Measurements from ENCODE around the genes LDLRAD1 and FAM151A.

GRCh38 chr1:53740650-53741128 lies 1.7 kb upstream of the GLIS1 start:
- PRO-cap: no peak
- RAMPAGE, long total RNA, 3 experiments: no peak in any of the 3 experiments

DNA sequence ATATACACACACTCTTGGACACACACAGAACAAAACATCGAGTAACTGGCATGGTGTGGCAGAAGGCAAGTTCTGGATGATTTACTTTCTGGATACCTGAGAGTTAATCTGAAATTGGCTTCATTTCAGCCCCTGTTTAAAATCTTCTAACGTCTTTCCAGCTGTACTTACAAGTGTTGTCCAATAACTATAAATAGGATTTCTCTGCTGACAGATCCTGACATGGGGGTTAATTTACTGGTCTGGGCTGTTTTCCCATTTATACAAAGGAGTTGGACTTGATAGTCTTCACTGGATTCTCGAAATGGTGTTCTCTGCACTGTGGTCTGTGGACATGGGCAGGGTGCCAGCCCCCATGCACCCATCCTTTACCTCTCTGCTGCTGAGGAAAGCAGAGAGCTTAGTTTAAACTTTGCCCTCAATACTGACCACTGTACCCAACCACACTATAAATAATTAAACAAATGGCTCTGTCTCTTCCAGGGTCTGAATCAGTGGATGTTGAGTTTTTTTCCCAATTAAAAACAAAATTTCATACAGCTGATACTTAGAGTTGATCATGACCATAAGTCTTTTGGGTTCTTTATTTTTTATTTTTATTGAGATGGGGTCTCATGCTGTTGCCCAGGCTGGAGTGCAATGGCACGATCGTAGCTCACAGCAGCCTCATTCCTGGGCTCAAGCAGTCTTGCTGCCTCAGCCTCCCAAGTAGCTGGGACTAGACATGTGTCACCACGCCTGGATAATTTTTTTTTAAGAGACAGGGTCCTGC lies 5.3 kb downstream of the DIO1 start:
- PRO-cap: no peak
- RAMPAGE, long total RNA, 3 experiments: no peak in any of the 3 experiments

- PRO-cap: no peak
- RAMPAGE, long total RNA, 3 experiments: no peak in any of the 3 experiments
Observed at GRCh38 chr1:53957085-53957526, 11.0 kb downstream of the LRRC42 start.

DNA sequence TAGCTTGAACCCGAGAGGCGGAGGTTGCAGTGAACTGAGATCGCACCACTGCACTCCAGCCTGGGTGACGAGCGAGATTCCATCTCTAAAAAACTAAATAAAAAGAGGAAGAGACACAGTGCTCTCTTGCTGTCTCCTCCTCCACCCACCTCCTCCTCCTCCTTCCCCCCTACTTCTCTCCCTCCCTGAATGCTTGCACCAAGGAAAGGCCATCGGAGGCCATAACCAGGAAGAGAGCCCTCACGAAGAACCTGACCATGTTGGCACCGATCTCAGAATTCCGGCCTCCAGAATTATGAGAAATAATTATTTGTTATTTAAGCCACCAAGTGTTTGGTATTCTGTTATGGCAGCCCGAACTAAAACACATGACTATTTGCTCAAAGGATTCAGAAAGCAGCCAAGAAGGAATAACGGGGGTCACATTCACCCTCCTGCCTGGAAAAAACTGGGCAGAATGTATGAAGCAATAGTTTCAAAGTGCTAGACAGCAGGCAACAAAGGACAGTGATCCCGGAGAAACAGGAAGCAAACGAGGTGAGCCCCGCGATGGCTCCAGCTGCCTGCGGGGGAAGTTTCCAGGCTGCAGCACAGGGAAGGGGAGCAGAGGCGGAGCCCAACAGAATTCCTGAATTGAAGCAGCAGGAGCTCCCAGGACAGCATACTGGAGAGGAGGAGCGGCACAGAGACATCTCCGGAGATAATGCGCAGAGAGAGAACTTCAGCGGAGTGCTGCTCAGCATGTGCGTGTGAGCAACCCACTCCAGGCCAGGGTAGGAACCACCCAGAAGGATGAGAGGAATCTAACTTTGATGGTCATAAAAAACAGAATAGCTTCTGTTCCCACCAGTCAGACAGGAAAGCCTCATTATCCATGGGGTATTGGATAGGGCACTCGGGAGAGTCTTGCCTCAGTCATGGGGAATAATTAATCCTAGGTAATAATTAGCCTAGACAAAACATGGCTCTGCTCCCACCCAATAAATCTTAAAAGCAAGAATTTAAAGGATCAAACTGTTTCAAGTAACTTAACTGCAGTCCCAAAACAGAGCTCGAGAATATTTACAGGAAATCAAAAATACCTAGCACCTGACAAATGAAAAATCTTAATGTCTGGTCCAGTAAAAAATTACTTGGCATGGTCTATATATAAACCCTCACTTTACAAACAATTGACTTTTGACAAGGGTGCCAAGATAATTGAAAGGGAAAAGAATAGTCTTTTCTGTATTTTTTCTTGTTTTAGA lies 35.5 kb downstream of the LDLRAD1 start:
- PRO-cap: unidirectional peak, plus-strand start at position 659 of the sequence
- RAMPAGE, long total RNA, 3 experiments: no peak in any of the 3 experiments

GRCh38 chr1:54018031-54018529 lies at the start of gene LDLRAD1:
TSS of gene LDLRAD1 (minus strand) at chr1:54018186.
- PRO-cap: no peak
- RAMPAGE, long total RNA, 3 experiments: no peak in any of the 3 experiments

- PRO-cap: no peak
- RAMPAGE, long total RNA, 3 experiments: no peak in any of the 3 experiments
Observed at GRCh38 chr1:54094218-54094719, 40.9 kb downstream of the TCEANC2 start.

- PRO-cap: no peak
- RAMPAGE, long total RNA, 3 experiments: no peak in any of the 3 experiments
Observed at GRCh38 chr1:54204831-54205458, 5.0 kb downstream of the MRPL37 start.

- PRO-cap: no peak
- RAMPAGE, long total RNA, 3 experiments: no peak in any of the 3 experiments
Observed at GRCh38 chr1:54228032-54229203, 28.5 kb downstream of the MRPL37 start.

DNA sequence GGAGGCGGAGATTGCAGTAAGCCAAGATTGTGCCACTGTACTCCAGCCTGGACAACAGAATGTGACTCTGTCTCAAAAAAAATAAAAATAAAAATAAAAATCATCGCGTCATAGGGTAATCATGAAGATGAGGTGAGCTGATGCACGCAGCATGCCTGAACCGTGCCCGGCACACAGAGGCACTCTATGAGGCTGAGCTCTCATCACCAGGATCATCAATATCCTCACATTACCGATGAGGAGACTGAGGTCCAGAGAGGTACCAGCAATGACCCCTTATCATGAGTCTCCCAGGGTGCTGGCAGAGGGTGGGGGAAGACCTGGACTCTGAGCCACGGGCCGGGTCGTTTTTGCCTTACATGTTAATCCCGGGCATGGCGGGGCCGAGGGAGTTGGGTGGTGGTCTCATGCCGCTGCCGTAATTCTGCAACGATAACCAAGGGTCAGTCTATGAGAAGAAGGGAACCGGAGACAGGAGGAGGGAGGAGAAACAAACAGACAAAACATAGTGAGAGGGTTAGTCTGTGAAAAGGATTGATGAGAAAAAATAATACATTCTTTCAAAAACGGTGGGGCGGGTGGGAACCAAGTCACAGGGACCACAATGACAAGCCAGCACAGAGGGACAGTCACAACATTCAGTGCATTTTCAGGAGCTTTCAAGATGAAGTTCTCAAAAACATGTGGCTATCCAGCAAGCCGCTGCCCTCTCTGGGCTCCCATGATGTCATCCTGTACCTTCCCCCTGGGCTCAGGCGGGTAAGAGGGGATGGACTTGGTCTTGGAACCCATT lies 43.1 kb downstream of the MRPL37 start:
- PRO-cap: no peak
- RAMPAGE, long total RNA, 3 experiments: no peak in any of the 3 experiments

DNA sequence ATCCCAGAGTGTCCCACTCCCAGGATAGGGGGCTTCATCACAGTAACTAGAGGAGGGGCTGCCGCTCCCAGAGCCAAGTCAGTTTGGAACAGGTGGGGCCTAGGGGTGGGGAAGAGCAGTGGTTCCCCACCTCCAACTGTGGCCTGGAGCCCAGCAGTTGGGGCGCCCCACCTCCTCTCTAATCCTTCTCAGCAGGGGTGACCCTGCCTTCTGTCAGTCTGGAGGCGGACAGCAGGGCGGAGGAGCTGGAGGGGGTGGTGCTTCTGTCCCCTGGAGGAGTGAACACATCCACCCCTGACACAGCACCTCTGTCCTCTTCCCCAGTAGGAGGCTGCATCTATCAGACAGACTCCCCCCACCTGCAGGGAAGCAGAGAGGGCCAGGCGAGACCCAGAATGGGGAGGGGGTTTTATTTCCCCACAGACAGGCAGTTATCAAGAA lies 73.8 kb downstream of the MRPL37 start:
- PRO-cap: bidirectional peak, plus-strand start at position 216 of the sequence, minus-strand start at position 212 of the sequence
- RAMPAGE, long total RNA, 3 experiments: no peak in any of the 3 experiments

- PRO-cap: no peak
- RAMPAGE, long total RNA, 3 experiments: no peak in any of the 3 experiments
Observed at GRCh38 chr1:54291000-54291537, 91.1 kb downstream of the MRPL37 start.

DNA sequence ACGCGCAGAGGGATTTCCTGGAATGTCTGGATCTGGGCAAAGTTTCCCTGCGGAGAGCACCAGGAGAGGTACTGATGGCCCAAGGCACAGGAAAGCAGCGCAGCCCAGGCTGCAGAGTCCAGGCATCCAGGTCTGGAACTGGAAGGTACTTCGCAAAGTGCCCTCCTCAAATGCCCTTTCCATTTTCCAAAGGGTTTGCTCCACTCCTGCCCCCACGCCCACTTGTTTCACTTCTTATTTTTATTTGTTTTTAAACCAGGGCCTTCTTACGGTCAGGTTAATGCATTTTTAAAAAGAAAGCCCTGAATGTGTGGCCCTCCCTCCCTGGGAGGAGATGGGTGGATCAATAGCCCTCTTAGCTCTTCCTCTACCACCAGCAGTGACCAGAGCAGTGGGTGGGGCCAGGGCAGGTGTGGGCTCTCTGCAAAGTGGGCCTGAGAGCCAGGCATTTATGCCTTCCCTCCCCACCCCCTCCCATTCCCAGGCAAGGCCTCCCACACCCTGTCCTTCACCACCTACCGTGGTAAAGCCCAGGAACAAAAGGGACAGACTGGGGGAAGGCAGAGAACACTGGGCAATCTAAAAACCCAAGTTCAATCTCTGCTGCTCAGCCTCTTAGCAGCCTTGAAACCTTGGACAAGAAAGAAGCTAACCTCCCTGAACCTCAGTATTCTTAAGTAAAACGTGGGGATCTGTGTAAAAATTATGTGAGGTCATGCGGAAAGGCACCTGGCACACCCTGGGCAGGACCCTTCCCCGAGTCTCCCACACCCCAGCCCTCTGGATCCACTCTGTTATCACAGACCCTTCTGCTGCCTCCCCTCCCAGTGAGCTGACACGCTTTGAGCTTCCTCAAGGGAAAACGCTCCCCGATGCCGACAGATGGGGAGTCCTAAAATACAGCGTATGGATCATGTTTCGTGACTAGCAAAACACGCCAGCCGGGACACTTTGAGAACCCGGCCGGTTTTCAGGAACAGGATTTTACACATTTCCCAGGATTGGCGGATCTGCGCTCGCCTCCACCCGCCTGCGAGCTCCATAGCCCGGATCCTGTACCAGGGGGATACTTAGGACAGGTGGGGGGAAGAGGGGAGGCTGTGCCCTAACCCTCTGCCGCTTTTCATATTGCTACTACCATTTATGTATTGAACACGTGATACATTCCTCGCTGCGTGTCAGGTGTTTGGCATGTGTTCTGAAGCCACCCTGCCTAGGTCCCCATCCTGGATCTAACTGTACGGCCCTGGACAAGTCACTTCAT lies 142.5 kb downstream of the MRPL37 start:
- PRO-cap: no peak
- RAMPAGE, long total RNA, 3 experiments: no peak in any of the 3 experiments

DNA sequence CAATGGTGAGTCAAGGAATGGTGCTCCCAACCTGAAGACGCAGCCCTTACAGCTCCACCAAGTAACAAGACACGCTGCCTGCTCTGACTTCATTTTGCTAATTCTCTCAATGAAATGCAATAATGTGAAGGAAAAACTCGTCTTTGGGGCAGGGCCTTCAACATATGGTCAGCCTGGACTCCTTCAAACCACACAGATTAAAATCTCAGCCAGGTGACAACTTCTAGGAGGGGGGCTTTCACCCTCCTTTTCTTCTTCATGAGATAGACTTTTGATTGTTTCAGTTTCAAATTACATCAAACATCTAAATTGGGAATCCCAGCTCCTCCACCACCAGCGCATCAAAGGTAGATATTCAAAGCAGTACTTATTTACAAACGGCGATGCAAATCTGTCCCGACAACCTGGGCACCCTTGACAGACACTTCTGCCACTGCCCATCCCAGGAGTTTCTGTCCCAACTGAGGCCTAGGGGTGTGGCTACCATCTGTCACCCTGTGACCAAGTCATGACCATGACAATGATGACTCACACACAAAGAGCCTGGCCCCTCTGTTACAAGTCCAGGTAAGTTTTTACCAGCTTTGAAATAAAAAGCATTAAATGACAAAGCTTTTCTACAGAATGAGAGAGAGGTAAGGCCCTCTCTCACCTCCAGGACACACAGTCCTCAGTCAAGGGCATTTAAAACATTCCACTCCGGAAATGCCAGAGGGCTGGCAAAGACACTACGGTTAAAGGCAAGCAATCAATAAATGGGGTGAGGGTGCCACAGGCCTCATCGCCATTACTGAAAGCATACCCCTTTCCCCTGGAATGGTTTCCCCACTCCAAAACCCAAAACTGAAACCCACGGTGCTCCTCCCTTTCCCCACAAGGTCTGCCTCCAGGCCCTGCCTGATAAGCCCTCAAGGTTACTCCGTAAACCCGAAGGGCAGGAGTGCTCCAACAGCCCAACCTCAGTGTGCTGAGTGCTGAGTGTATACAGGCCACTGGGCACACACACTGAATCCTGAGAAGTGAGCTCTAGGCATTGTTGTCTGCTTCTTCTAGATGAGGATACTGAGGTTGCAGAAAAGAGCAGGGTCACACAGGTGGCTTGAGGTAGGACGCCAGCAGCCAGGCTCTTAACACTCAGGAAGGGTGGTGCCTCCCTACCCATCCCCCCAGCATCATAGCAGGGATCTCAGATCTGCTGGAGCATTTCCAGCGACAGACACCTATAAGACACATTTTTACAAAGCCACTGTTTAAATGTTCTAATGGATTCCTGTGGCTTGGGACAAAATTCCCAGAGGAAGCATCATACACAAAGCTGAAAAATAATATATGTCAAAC lies 171.2 kb upstream of the ACOT11 start:
- PRO-cap: no peak
- RAMPAGE, long total RNA, 3 experiments: no peak in any of the 3 experiments

- PRO-cap: no peak
- RAMPAGE, long total RNA, 3 experiments: no peak in any of the 3 experiments
Observed at GRCh38 chr1:54385433-54385938, 162.5 kb upstream of the ACOT11 start.

DNA sequence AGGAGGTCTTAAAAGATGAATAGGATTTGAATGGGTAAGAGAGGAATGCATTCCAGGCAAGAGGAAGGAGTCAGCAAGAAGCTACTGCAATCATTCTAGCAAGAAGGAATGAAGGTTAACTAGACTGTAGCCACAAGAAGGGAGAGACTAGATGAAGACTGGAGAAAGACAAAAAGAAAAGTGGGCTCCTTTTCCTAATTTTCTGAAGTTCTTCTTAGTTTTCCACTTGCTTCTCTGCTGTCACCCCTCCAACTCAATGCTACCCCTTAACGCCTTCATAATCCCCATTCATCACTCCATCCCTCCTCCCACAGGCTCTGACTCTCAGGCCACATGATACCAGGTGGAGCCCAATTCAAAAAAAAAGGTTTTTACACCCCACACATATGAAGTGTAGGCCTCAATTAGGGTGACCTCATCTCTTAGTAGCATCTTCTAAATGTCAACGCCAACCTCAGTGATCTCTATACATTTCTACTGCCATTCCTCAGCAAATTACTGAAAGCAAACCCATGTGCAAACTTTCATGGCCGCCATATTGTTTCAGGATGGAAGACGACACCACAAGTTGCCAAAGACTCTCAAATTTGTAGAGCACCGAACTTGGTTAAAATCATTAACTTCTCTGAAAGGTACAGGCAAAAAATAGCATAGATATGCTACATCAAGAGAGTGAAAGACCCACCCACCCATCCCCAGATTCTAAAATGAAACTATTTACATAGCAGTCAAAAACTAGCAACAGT lies 148.3 kb upstream of the ACOT11 start:
- PRO-cap: no peak
- RAMPAGE, long total RNA, 3 experiments: no peak in any of the 3 experiments

DNA sequence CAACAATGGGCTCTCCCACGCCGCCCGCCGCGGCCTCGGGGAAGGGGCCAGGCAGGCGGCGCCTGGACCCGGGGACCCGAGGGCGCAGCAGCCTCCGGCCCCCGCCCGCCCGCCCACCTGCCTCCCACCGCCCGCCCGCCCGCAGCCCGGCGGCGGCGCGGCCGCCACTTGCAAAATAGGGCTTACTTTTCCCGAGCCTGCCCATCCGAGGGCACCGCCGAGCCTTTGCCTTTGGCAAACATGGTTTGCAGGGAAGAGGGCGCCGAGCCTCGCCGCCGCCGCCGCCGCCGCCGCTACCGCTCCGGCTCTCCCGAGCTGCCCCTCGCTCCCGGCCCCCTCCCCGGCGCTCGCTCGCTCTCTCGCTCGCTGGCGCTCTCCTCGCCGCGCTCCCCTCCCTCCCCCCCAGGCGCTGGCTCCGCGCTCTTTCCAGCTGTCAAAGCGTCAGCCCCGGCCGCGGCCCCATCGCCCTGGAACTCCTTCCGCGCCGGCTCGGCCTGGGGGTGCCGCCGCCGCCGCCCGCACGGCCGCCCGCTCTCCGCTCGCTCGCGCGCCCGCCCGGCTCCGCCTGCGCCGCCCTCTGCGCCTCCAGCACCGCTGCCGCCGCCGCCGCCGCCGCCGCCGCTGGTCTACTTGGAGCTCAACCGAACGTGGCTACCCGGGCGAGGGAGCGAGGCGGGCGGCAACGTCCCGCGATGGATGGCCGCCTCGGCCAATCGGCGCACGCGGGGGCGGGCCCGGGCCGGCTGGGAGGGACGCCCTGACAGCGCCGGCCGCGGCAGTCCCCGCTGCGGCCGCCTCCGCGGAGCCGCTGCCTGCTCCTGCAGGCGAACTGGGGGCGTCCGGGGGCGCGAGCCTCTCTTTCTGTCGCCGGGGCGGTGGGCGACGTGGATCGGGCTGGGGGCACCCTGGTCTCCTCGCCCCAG lies 142.0 kb upstream of the ACOT11 start:
- PRO-cap: bidirectional peak, plus-strand start at position 778 of the sequence, minus-strand start at position 619 of the sequence
- RAMPAGE, long total RNA, 3 experiments: no peak in any of the 3 experiments

DNA sequence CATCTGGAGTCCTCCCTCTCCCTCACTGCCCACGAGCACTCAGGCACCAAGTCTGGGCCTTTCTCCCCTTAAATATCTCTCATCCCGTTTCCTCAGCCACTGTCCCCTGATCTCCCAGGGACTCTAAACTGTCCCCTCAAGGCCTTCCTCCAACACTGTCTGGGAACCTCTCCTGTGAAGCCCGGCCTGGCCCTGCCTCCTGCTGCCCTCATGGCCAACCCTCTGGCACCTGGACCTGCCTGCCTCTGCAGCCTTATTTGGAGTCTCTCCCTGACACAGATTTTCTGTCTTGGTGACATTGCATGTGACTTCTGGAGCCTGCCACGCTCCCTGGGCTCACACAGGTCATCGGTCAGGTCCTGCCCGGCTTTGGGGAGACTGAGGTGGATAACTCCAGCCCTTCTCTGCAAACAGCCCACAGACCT lies 57.2 kb upstream of the ACOT11 start:
- PRO-cap: no peak
- RAMPAGE, long total RNA, 3 experiments: no peak in any of the 3 experiments

DNA sequence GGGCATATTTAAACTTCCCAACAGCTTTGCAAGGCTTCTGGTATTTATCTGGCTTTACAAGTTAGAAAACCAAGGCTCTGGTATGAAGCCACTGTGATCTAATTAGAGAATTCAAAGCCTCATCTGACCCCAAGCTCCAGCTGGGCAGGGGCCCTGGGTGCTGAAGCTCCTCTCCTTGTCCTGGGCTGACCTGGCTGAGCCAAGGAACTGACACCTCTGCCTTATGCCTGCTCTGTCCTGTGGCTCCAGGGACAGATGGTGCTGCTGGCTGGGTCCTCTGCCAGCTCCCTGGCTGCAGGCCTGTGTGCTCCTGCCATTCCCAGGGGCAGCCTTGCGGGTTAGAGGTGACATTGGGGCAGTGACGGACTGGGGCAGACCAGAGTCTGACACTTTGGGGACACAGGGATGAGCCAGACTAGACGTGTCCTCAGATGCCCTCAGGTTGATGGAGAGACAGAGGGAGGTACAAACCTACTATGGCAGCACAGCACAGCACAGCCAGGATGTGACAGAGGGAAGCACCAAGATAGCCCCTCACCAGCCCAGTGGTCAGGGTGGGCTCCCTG lies 11.8 kb downstream of the ACOT11 start:
- PRO-cap: no peak
- RAMPAGE, long total RNA, 3 experiments: no peak in any of the 3 experiments

DNA sequence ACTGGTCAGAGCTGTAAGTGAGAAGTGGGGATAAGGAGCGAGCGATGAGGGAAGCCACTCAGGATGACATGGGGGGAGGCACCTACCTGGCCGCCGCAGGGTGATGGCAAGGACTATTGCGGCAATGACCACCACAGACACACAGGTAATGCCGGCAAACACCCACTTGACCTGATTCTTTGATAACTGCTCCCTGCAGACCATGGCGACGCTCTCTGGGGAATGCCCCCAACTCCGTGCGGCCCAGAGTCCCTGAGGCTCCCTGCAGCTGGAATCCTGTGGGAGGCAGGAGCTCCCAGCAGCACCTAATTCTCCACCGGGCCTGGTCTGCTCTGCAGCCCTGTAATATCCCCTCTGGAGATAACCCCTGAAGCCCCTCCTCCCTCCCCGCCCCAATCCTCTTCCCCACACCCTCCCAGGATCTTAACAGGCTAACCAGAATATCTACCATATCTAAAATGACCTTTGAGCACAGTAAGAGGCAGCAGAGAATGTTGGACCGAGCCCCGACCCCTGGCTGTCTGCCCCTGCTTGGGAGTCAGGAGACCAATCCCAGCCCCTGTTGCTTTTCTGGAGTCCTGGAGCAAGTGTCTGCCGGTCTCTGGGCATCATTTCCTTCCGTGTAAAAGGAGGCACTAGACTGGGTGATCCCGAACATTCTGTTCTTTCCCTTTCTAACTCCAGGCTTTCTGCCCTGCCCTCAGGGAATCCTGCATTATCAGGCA lies at the start of gene FAM151A:
Gene FAM151A, minus strand, starts transcription at position 334 of the 725 bp plus-strand sequence.
- PRO-cap: no peak
- RAMPAGE, long total RNA, 3 experiments: no peak in any of the 3 experiments

- PRO-cap: no peak
- RAMPAGE, long total RNA, 3 experiments: no peak in any of the 3 experiments
Observed at GRCh38 chr1:54668687-54668944, 27.0 kb downstream of the MROH7 start.